A375 (cell line): ENCODE data around the genes H4C6, H4C9 and H2AC12.

DNA sequence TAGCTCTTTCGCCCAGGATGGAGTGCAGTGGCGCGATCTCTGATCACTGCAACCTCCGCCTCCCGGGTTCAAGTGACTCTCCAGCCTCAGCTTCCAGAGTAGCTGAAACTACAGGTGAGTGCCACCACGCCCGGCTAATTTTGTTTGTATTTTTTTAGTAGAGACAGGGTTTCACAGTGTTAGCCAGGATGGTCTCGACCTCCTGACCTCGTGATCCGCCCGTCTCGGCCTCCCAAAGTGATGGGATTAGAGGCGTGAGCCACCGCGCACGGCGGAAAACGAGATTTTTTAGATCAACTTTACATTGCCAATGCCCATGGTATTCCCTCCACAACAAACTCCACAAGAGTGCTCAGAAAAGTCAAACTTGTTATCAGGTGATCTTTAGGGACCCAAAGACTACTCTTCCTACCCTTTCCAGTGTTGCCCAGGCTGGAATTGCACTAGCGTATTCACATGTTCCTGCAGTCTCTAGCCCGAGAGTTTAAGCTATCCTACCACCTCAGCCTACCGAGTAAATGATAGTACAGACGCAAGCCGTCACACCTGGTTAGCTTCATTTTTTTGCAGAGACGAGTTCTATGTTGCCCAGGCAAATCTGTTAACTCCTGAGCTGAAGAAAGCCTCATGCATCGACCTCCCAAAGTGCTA lies 1.2 kb downstream of the H2BC8 start:
- RAMPAGE, long total RNA = no peak

DNA sequence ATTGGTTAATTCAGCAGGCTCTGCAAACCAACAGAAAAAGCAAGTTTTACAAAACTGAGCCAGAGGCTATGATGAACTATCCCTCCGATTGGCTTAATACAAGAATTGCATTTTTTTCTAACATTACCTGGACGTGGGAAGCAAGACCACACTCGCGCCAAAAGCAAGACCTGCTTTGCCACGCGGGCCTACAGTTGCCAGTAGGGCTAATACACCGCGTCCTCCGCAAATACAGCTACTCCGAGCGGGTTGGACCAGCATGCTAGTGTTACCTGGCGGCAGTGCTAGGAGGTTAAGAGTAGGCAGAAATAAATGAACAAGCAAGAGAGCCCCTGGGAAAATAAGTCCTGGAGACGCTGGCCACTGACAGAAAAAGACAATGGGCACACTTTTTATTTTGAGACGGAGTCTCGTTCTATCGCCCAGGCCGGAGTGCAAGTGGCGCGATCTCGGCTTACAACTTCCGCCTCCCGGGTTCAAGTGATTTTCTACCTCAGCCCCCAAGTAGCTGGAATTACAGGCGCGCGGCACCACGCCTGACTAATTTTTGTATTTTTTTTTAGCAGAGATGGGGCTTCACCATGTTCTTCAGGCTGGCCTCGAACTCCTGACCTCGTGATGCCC lies 1.7 kb downstream of the H1-3 start:
- RAMPAGE, long total RNA = no peak

DNA sequence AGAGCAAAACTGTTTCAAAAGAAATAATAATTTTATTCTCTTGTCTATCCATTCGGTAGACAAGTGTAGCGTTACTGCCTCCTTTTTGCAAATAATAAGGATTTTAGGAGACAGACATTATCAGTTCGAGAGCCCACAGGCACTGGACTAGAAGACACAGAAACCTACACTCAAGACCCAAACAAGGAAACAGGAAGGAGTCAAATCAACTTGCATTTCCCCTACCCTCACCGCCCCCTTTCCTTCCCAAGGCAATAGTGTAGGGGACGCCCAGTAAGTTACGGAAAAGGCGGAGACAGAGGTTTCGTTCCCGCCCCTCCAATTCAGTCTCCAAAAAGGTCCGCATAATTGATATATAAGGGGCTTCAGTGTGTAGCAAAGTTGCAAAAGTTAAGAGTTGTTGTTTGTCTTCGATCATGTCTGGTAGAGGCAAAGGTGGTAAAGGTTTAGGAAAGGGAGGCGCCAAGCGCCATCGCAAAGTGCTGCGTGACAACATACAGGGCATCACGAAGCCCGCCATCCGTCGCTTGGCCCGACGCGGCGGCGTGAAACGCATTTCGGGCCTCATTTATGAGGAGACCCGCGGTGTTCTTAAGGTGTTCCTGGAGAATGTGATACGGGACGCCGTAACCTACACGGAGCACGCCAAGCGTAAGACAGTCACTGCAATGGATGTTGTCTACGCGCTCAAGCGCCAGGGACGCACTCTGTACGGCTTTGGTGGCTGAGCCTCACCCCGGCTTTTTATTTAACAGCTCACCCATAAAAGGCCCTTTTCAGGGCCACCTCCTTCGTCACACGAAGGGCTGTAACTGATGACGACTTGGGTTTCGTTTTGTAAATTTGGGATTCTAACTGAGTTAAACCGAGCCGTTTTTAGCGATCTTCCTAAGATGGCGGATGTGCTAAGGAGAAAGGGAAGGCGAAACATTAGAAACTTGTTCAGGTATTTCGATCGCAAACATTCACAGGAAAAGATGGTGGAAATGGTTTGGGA lies at the start of gene H4C6:
TSS of gene H4C6 (plus strand) at position 384 of the 997 bp plus-strand sequence.
- RAMPAGE, long total RNA = no peak

DNA sequence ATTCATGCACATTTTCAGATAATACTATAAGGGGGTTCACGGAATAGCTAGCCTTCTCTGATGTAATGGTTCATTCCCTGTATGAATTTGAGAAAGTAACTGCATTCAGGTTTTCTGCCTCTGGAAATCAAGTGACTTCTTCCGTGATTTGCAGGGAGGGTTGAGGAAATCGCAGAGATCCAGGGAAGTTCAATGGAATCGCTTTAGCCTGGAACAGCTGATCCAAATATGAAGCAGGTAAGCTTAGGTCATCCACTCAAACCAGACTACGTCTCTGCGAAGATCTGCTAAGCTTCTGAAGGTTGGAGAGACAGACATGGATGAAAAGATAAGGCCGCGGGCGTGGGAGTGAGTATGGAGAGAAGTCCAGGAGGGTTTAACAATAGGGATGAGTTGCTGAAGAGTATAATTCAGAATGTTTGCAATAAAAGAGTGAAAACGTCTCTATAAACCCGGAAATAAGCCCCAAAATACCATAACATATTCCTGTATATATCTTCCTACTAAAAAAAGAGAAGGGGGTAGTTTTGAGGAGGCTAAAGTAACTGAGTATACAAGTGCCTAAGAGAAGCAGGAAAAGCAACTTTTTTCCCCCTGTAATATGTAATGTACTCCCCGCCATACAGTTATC lies 34.1 kb upstream of the BTN3A2 start:
- RAMPAGE, long total RNA = no peak

- RAMPAGE, long total RNA = no peak
These were observed 5.3 kb upstream of the BTN2A2 start for GRCh38 chr6:26377405-26378187.

DNA sequence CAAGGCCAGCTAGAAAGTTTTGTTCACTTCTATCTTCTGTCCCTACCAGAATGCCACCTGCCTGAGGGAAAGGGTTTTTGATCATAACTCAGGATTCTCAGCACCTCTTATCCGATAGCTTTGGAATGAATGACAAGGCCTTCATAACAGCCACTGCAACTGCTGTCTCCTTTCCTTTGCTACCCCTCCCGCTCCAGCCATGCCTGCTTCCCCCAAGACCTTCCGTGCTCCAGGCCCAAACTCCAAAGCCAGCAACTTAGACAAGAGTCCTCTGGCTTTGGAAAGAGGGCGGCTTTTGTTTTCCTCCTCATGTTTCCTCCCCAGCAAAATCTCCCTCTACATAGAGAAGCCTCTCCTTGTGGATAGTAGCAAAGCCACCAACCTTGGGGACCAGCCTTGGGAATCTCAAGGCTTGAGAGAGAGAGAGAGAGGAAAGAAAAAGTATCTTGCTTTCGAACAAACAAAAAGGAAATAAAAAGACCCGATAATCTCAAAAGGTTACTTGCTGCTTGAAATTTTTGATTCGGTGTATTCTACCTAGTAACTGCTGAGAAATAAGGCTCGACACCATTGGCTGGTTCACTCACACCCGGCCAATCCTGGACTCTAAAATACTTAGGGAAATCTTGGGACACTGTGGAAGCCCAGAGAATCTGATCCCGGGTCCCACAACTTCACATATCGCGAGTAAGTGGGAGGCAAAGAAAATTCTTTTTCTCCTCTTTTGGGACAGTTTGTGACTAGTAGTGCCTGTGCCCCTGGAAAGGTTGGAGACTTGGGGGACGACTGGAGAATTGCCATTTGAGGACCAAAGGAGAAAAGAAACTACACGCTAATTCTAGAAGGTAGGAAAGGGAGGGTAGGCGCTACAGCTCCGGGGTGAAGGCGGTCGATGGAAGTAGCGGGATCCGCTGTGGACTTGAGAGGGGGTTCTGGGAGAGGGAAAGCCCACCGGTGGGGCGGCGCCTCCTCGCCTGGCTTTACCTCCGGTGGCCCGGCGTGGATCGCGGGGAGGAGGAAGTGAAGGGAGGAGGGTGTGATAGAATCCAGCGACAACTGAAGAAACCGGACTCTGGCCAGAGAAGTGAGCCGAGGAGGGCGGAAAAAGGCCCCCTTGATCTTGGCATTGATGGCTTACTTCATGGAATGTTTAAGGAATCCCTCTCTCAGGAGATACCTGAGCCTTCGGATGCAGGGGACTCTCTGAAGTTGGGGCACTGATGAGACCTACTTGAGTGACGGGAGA lies 19.1 kb upstream of the BTN3A3 start:
- RAMPAGE, long total RNA = no peak

DNA sequence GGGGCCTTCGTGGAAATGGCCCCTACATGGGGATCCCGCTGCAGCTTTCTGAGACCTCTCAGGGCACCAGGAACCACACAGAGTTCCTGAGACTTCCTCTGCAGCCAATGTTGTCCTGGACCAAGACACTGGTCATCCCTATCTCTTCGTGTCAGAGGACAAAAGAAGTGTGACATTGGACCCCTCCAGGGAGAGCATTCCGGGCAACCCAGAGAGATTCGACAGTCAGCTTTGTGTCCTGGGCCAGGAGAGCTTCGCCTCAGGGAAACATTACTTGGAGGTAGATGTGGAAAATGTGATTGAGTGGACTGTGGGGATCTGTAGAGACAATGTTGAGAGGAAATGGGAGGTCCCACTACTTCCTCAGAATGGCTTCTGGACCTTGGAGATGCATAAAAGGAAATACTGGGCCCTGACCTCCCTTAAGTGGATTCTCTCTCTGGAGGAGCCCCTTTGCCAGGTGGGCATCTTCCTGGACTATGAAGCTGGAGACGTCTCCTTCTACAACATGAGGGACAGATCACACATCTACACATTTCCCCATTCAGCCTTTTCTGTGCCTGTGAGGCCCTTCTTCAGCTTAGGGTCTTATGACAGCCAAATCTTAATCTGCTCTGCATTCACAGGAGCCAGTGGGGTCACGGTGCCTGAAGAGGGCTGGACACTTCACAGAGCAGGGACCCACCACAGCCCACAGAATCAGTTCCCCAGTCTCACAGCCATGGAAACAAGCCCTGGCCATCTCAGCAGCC lies 9.5 kb upstream of the BTN3A3 start:
- RAMPAGE, long total RNA = no peak

- RAMPAGE, long total RNA = no peak
These were observed 12.2 kb downstream of the HMGN4 start for GRCh38 chr6:26550123-26551018.

DNA sequence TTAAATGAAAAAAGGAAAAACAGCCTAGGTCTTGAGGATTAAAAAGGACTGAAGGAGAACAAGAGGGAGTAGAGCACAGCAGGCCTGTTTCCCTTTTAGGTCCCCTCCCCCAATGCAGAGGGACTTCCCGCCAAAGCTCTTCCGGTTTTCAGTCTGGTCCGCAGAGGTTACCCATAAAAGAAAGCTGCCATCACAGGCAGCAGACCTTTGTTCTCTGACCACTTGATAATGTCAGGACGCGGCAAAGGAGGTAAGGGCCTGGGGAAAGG lies at the start of gene H4C9:
TSS of gene H4C9 (plus strand) at position 202 of the 269 bp plus-strand sequence.
- RAMPAGE, long total RNA = no peak

DNA sequence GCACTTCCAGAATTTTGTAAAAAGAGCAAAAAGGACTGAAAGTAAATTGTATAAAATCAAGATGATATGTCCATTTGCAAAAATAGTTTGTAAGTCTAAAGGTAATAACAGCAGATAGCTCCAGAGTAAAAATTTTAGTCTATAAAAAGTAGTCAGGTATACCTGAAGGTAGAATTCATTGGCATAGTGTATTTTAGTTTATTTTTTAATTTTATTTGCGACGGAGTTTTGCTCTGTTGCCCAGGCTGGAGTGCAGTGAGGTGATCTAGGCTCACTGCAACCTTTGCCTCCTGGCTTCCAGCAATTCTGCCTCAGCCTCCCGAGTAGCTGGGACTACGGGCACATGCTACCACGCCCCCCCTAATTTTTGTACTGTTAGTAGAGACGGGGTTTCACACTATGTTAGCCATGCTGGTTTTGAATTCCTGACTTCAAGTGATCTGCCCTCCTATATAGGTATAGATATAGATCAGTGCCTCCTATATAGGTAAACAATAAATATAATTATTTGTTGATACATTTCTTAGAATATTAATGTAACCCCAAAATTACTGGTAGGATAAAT lies 2.0 kb downstream of the H2BC12 start:
- RAMPAGE, long total RNA = no peak

GRCh38 chr6:27146942-27147841 lies at the start of gene H2AC12:
Gene H2AC12, plus strand, starts transcription at chr6:27147106.
- RAMPAGE, long total RNA = no peak

- RAMPAGE, long total RNA = no peak
These were observed 4.2 kb downstream of the PRSS16 start for GRCh38 chr6:27251472-27252259.

DNA sequence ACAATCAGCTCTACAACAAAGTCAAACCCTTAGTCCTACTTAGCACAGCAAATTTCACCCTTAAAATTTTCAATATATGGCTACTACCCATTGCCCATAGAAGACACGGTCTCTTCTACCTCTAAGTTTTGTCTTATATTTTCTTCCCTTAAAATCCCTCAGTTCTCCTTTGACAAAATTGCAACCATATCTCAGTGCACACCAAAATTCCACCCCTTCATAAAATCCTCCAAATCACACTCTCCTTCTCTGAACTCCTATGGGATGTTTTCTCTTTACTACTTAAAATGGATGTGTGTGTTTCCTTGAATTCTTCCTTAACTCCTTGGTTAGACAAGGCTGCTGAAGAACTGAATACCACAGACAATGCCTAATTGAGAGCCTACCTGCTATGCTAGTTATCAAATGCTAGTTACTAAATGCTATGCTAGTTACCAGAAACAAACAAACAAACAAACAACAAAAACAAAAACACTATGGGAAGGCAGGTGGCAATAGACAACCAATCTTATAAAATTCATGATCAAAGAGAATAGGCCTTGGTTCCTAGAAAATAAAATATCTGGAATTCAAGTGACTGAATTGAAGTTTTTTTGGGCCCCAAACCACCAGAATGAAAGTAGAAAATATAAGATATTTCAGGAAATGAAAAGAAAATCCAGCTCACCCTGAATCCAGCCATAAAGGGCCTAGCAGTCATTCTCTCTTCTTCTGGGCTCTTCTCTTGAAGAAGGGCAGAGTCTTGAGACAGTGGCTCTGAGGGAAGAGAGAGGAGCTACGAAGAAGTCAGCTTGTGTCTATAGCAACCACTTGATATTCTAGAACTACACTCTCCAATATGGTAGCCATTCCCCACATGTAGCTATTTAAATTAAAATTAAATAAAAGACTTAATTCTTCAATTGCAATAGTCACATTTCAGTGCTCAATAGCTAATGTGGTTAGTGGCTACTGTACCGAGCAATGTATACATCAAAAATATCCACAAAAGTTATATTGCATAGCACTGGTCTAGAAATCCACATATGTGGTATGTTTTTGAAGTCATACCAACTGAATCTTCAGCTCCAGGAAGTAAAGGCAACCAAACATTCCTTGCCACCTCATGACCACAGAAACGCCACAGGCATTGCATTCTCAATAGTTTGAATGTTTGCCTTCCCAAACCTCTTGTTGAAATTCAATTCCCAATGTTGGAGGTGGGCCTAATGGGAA lies 18.7 kb upstream of the ZNF391 start:
- RAMPAGE, long total RNA = no peak

DNA sequence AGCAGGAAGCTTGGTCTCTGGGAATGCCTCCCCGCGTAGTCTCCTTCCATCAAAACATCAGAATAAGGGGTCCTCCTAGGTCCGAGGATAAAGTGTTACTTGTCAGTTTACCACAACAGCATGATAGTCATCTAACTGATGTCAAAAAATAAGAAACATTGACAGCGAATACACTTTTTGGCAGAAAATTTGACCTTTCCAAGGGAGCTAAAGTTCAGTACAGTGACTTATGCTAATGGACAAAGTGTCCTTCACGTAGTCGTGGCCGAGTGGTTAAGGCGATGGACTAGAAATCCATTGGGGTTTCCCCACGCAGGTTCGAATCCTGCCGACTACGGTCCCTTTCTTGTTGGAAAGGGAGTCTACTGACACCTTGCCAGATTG lies 59.0 kb upstream of the ZNF184 start:
- RAMPAGE, long total RNA = no peak

DNA sequence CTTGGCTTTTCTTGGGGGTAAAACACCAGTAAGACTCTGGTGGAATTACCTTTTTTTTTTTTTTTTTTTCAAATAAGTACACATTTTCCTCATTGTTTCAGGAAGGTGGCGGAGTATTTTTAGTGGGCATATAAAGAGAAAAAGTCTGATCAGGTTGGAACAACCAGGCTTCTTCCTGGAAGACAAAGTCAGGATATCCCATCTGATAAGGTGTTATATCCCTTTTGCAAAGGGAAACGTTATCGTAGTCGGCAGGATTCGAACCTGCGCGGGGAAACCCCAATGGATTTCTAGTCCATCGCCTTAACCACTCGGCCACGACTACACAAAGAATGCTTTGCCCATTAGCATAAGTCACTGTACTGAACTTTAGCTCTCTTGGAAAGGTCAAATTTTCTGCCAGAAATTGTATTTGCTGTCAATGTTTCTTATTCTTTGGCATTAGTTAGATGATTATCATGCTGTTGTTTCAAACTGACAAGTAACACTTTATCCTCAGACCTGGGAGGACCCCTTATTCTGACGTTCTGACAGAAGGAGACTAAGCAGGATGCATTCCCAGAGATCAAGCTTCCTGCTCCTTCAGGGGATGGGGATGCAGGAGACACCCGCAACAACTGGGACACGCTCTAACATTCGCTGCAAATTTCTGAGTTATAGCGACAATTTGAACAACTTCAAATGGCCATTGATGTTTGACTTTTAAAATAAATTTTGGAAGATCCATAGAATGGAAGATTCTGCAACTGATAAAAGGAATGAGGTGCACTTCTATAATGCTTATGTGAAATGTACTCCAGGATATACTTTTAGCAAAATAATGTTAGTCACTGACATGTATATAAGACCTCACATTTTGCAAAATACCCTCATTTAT lies 68.9 kb upstream of the ZNF184 start:
- RAMPAGE, long total RNA = no peak

DNA sequence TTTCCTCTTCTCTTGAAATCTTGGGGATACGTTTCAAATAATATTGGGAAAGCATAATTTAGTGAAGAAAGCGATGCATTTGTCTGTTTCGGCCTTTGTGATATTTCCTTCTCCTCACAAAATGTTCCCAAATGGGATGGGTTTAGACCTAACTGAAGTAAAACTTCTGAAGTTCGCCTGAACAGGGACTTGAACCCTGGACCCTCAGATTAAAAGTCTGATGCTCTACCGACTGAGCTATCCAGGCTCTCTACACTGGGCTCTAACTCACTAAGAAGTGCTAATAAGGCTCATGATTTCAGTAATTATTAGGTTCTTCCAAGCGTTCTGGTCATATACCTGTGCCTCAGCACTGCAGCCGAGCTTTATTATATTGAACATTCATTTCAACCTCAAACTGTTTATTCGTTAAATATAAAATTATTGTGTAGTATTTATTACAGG lies 118.8 kb upstream of the ZNF184 start:
- RAMPAGE, long total RNA = no peak

DNA sequence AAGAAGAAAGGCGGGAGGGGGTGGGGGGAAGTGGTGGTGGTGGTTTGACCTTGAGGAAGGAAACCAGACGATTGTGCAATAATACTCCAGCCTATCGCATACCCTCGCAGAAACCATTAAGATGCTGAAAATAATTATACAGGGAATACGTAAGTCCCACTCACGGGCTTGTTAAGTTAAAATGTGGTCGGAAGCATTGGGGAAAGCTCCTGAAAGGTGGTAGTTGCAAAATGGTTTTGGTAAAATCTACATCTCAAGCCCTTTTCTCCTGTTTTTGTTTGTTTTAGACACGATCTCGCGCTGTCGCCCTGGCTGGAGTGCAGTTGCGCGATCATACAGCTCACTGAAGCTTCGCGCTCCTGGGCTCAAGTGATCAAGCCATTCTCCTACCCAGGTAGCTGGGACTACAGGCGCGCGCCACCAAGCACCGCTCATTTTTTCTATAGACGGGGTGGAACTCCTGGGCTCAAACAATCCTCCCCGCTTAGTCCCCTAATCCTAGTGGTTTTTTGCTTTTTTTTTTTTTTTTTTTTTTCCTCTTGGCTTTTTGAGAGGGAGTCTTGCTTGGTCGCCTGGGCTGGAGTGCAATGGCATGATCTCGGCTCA lies 128.9 kb upstream of the ZNF184 start:
- RAMPAGE, long total RNA = no peak

DNA sequence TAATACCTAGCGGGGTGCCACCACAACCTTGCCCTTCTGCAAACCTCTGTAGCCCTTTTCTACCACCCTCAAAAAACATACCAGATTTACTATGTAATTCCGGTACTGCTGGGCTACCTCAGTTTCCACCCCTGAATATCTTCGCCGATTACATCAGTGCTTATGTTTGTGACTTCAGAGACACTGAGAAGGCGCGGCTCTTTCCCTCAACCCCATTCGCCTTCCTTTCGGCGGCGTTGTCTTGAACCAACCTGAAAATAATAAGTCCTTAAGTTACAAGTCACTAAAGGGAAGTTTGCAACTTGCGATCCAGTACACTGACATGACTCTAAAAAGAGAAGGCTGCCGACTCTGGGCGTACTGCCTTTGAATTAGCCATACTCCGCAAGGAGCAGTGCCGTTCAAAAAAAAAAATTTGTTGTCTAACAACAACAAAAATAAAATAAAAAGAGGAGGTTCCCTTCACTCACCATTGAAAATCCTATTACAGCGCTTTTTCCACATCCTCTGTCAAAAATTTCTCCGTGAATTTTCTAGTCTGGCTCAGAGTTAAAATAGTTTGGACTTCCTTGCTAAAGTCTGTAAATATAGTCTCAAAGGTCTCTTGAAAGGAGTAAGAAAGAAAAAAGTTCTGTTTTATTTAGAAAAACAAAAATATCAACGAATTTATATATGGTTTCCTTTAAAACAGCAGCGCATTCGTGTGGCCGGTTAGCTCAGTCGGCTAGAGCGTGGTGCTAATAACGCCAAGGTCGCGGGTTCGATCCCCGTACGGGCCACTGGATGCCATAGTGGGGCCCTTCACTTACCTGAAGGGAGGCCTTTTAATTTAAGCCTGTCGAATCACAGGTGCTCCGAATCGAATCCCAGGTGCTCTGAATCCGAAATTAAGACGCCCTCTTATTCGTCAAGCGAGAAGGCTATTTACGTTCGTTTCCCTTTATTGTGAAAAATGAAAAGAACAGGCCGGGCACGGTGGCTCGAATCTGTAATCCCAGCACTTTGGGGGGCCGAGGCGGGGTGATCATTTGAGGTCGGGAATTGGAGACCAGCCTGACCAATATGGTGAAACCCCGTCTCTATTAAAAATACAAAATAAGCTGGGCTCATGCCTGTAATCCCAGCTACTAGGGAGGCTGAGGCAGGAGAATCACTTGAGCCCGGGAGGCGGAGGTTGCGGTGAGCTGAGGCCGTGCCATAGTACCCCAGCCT lies 139.4 kb downstream of the H2BC13 start:
- RAMPAGE, long total RNA = no peak

DNA sequence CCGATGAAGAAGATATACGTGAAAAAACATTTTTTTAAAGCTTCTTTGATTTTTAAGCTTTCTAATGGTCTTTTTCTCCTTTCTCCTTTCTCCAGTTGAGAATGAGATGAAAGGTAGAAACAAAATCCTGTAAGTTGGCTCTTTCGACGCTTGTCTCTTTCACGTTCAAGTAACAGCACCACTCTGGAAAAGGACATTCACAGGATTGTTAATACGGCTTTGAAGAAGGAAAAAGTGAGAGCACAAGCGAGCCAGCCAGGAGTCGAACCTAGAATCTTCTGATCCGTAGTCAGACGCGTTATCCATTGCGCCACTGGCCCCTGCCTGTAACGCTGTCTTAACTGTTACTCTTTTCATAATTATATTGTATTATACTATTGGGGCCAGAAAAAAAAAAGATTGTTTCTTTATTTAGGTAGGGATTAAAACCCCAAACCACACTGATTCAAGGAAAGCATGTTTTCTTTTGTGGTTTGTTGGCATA lies 137.4 kb downstream of the H2BC13 start:
- RAMPAGE, long total RNA = no peak

DNA sequence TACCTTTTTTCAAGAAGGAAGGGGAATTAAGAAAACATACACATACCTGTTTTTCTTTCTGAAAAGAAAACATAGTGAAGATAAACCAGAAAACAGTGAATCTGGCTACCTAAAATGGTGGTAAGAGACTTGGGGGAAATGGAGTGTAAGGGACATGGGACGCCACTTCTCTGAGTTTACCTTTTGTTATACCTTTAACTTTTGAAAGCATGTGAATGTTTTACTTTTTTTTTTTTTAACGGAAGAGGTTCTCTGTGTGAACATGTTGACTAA lies 28.9 kb downstream of the H2BC13 start:
- RAMPAGE, long total RNA = no peak